Psoas muscle (tissue), 2 donors: ENCODE measurements around the gene VPS41.

DNA sequence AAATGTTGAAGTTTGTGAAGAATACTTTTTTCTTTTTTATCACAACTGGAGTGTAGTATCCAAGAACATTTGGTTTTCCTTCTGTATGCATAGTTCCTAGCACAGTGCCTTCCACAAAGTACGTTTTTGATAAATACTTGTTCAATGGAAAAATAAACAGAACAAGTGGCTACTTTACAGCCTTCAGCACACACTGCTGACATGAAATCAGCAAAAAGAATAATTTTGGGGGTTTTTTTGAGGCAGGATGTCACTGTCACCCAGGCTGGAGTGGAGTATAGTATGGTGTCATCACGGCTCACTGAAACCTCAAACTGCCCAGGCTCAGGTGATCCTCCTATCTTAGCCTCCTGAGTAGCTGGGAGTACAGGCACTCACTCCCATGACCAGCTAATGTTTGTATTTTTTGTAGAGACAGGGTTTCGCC lies 67.4 kb downstream of the STARD3NL start:
- PRO-cap, 2 experiments: no peak in any of the 2 experiments

GRCh38 chr7:38276065-38276861 lies 98.2 kb downstream of the STARD3NL start:
- PRO-cap, 2 experiments: no peak in any of the 2 experiments

GRCh38 chr7:38317342-38318022 lies 139.4 kb downstream of the STARD3NL start:
- PRO-cap, 2 experiments: no peak in any of the 2 experiments

DNA sequence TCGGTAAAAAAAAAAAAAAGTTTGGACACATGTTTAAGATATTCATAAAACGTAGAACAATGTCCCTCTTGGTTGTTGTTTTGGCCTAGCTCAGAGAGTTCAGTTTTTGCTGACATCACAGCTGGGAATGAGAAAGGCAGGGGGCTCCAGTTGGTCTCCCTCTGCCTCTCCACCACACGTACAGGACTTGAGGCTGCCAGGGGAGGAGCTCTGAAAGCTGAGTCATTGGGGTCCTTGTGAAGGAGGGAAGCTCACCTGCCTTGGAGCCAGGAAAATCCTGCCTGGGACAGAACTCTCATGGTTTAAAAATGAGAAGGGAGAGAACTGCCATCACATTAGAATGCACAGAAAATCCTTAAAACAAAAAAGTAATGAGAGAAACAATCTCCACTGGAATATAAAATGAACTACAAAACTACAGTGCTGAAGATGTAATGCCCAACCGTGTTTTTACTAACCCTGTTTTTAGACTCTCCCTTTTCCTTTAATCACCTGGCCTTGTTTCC lies 153.8 kb downstream of the STARD3NL start:
- PRO-cap, 2 experiments: no peak in any of the 2 experiments

DNA sequence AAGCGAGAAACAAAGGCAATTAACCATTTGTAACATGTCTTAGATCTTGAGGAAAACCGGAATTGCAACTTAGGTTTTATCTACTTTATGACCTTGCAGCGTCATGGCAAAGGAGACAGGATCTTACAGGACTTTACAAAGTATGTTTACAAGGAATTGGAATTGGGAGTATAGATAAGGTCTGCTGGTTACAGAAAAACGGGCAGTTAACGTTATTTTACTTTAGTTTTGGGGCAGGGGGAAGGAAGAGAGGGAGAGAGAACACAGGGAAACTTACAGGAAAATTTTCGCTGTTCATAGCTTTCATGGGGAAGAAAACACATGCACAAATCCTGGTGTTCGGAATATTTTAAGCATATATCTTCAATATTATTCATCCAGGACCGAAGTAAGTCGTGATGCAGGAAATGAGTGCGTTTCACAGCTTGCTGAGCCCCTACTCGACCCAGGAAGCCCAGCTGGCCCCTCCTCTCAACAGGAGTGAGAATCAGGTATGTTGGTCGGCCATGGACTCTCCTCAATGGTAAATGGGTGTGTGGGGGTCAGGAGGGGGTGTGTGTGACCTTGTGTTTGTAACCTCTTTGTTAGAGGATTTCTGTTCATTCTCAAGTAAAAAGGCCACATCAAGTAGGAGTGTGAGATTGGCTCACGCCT lies 158.4 kb downstream of the STARD3NL start:
- PRO-cap, 2 experiments: no peak in any of the 2 experiments

- PRO-cap, 2 experiments: no peak in any of the 2 experiments
Observed at GRCh38 chr7:38359271-38359724, 181.3 kb downstream of the STARD3NL start.

- PRO-cap, 2 experiments: peak in 2 of 2 experiments; most common minus-strand start chr7:38909182 (in 2)
Observed at GRCh38 chr7:38908405-38909348, at the start of gene VPS41. Gene VPS41 (minus strand): TSS chr7:38909191.

DNA sequence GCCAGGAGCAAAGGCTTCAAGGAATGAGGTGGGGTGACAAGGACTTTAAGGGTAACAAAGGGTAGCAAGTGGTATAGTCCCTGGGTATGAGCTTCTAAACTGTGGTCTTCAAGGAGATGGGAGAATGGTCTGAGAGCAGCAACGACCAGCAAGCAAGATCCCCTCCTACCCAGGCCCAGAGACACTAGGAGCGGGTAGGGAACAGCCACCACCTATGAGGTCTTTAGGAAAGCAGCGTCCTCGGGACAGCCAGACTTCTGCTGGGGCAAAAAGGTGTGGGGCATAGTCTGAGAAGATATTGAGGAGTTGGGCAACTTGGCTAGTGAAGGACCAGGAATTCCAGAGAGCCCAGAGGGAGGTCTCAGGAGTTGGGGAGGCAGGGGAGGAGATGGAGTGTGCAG lies 199.8 kb upstream of the YAE1 start:
- PRO-cap, 2 experiments: no peak in any of the 2 experiments

DNA sequence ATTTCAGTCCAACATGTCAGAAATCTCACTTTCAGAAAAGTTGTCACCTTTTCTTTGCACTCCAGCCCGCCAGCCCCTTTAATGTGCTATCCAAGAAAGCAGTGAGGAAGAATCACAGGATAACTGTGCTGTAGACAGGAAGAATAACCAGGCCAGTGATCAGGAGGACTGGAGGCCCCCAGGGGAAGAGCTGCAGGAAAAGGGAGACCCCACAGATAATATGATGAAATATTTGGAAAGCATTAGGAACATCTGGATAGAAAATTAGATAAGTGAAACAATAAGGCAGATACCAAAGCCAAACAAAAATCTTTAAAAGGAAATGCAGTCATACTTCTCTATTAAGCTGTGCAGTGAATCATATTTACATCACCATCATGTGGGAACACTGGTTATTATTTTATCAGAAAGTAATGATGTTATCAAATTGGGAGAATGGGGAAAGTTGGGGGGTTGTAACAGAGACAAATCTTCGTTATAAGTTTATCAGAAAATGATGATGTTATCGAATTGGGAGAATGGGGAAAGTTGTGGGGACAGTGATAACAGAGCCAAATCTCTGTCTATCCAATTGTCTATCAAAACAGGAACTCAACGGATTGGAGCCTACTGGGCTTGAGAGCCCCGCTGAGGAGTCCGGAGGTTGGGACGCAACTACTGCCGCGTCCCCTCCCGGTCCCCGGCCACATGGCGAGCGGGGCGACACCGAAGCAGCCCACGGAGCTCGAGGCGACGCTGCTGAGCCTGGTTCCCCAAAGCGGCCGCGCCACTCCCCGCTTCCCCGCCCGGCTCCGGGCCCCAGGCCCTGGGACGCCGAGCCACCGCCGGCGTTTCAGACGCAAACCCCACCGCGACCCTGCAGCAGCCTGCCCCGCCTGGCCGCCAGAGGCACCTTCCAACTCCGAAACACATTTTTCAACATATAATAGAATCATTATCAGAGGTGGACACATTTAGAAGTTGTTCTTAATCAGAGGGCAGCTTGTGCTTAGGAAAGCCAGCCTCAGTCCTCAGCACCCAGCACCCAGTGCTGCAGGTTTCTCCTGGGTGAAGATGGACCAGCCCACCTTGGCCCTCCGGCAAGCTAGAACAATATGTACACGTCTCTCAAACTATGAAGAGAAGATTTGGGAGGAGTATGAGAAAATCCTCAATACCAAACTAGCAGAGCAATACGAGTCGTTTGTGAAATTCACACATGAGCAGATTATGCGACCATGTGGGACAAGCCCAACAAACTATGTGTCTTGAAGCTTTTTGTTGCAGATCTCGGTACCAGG lies 13.9 kb upstream of the RALA start:
- PRO-cap, 2 experiments: no peak in any of the 2 experiments

GRCh38 chr7:39631662-39631986 lies 8.3 kb downstream of the RALA start:
- PRO-cap, 2 experiments: no peak in any of the 2 experiments

GRCh38 chr7:39952285-39952854 lies 2.3 kb downstream of the CDK13 start:
- PRO-cap, 2 experiments: no peak in any of the 2 experiments

DNA sequence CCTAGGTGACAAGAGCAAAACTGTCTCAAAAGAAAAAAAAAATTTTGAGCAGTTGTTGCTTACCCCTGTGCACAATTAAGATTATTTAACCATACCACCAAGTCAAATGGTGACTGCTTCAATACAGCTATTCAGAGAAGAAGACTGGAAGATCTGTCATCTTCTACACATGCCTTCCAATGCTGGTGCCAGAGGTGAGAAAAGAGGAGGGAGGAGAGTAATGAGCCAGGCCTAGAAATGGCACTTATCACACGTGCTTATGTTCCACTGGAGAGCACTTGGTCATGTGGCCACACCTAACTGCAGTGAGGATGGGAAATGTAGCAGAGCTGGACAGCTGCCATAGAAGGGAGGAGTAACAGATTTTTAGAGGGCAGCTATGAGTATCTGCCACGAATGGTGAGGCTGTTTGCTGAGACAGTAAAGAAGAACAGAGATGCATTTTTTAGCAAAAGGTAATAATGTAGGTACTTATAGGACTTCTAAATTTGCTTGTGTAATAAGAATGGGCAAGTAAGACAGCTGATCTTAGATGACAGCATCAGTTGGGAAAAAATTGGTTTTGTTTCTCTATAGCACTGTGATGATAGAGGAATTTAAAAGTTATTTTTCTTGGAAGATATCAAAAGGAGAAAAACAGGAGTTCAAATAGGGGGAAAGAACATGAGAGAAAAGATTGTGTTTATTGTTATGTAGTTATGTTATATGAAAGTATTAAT lies 77.0 kb downstream of the MPLKIP start:
- PRO-cap, 2 experiments: no peak in any of the 2 experiments

DNA sequence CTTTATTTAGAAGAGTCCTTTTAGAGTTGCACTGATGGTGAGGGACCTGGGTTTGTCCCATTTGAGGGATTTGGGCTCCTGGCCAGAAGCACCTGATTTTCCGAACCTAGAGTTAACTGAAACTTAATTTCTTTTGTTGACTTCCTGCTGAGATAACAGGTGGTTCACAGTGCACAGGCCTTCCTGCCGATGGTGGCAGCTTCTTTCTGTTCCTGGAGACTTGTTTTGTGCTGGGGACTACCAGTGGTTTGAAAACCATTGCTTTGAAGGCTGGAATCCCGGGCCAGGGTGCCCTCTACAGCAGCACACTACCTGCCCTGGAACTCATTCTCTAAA lies 99.3 kb downstream of the SUGCT start:
- PRO-cap, 2 experiments: no peak in any of the 2 experiments

GRCh38 chr7:41047738-41048252 lies 655.1 kb downstream of the INHBA start:
- PRO-cap, 2 experiments: no peak in any of the 2 experiments

DNA sequence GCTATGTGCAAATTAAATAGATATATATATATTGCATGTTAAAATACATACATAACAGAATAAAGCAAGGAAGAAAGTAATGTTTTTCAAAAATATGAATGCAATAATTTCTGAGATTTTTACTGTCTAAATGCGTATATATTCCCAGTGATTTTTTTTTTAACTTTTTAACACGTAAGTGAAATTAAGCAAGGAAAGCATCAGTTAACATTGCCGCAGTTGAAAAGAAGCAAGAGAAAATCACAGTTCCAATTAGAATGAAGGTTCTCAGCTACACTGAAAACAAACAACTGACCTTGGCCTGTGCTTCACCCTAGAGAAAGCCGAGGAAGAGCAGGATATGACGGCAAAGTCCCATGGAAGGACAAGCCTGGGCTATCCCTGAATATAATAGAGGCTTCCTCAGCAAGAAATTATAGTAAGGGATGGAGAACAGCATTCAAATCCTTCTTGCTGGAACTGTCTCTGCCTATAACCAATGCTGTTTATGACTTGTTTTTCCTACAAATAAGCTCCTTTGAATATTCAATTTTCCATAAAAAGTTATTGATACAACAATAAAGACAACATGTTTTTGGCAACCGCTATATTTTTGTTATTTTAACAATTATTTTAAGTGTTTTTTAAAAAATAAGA lies 82.9 kb upstream of the INHBA start:
- PRO-cap, 2 experiments: no peak in any of the 2 experiments

- PRO-cap, 2 experiments: no peak in any of the 2 experiments
Observed at GRCh38 chr7:42198309-42198640, 38.7 kb downstream of the GLI3 start.

DNA sequence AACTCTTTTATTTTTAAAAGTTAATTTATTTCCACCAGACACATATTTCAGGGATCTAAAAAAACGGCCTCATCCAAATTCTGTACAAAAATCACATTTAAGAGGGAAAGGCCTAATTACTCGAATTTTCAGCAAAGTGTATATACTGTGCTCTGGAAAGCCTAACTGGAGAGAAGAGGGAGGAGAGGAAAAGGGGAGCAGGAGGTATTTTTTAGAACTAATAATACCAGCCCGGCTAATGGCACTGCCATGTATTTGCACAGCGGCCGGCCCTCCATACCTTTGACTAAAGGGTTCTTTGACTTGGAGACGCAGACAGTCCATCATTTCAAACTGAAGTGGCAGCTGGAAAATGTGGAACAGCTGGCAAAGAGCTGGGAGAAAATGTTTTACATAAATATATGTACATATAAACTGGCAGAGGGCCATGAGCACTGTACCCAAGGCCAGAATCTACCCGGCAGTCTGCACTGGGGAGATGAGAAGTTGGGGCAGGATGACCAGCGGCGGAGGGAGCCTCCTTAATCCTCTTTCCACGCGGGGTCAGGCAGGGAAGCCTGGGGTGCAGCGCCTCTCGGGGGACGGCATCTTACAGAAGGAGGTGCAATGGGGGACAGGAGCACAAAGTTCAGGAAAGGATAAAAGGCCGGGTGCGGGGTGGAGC lies 1.4 kb downstream of the GLI3 start:
- PRO-cap, 2 experiments: no peak in any of the 2 experiments

DNA sequence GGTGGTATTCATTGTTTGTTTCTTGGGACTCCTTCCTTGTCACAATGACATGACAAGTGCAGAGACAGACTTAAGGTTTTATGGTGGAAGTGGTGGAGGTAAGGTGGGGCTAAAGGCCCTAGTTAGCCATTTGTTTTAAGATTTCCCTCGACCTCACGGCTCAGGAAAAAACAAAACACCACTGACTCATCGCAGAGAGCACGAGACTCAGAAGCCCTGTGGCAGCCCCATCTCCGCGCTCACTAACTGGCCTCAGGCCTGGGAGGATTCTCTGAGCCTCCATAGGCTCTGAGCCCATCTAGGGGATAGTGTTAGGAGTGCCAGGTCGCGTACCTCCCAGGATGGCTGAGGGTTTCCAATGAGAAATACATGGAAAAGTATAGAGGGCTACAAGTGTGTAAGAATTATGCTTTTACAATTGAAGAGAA lies 2.0 kb upstream of the GLI3 start:
- PRO-cap, 2 experiments: no peak in any of the 2 experiments

GRCh38 chr7:42340274-42340801 lies 103.3 kb upstream of the GLI3 start:
- PRO-cap, 2 experiments: no peak in any of the 2 experiments

- PRO-cap, 2 experiments: no peak in any of the 2 experiments
Observed at GRCh38 chr7:43076433-43076959, 36.0 kb upstream of the HECW1 start.